ENCODE measurements around a stretch of chr3.

DNA sequence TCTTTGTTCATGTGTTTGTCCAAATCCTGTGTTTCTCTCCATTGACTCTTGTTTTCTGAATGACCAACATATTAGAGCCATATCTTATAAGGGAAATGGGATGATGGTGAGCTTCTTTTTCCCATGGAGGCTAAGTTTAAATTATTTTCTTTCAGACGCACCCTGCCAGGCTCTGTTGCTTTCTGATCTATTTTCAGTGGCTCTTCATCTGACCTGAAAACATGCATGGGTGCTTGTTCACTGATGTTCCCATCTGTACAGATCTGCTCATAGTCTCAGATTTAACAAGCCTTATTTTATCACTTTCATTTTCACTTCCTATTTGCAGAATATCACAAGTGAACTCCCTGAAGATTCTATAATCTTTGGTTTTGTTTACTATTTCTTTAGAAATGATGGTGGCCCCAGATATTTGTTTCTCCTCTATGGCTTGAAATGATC is 31.1 kb upstream of the SUCLG2 start:
- RRBS, 2 experiments, result no CpG with 5 or more reads among the region's 1 CpG

- RRBS, 2 experiments, result no CpG with 5 or more reads among the region's 3 CpGs
Observed at GRCh38 chr3:67947670-67947942, 56.4 kb upstream of the TAFA1 start.

GRCh38 chr3:69008845-69009539 is 4.5 kb downstream of the EOGT start:
- RRBS, 2 experiments, result no CpG with 5 or more reads among the region's 4 CpGs

- RRBS, 2 experiments, result no CpG with 5 or more reads among the region's 3 CpGs
Observed at GRCh38 chr3:69009560-69010094, 3.9 kb downstream of the EOGT start.

- RRBS, 2 experiments, result no CpG with 5 or more reads among the region's 5 CpGs
Observed at GRCh38 chr3:69033403-69033790, 18.7 kb downstream of the TMF1 start.

GRCh38 chr3:69246604-69246899 is 124.2 kb upstream of the LMOD3 start:
- RRBS, 2 experiments, result no CpG with 5 or more reads among the region's 7 CpGs

DNA sequence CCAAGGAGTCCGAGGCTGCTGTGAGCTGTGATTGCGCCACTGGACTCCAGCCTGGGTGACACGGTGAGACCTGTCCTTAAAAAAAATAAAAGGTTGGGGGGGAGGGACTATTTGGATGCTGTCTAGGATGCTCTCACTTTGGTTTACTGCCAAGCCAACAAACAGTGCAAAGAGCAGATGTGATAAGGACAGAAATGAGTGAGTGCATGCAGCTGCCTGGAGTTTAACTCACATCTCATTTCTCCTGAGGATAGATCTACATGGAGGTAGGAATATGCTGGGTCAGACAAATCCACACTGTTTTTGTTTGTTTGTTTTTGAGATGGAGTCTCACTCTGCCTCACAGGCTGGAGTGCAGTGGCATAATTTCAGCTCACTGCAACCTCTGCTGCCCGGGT is 129.9 kb downstream of the FRMD4B start:
- RRBS, 2 experiments, result no CpG with 5 or more reads among the region's 4 CpGs

- RRBS, 2 experiments, result no CpG with 5 or more reads among the region's 3 CpGs
Observed at GRCh38 chr3:69528350-69528808, 142.5 kb upstream of the FRMD4B start.

DNA sequence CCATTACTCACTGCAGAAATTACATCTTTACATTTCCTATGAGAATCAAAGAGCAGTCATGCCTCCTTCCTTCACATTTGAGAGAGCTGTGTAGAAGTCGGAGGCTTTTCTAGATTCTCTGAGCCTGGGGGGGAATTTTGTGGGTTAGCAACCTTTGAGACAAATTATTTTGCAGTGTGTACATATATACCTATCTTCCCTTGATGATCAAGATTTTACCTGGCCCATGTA is 491.4 kb upstream of the MDFIC2 start:
- RRBS, 2 experiments, result no CpG with 5 or more reads among the region's 1 CpG

DNA sequence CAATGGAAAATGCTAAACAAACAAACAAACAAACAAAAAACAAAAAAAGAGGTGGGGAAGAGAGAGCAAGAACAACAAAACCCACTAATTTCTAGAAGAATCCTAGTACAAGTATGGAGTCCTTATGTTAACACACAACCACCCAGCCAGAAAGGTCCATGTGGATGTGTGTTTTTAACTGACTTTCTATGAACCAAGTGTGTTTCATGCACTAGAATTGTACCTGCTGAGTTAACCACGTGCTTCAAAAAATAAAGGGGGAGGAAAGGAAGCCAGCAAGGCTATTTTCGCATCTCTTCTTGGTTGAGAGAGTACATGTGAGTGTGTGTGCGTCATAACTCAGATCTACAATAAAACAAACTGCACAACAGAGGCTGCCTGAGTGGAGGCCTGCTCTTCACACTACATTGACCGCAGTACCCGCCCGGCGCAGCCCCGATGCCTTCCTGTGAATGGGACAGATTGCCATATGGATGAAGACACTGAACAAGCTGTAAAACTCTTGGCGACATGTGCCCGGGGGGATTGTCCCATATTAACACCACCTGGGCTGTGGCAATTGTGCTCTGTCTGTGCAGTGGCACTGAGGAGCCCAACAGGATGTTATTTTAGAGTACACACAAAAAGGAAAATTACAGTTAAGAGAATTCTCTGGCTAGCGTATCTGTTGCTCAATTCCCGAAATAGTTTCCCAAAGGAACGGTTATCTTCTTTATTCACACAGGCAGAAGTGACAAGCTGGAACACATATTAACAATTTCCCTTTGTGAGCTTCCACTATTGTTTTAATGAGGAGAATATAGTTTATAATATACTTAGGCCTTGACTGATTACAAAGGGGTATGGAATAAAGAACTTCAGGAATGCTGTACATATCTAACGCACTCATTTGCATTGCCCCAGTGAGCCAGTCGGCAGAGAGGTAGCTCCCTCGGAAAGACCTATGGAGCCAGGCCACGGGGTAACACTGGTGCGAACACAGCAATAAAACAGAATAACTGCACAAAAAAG is 551.5 kb downstream of the FOXP1 start:
- RRBS, 2 experiments, result 90 to 94% methylated on average over 5 of the region's 18 CpGs

DNA sequence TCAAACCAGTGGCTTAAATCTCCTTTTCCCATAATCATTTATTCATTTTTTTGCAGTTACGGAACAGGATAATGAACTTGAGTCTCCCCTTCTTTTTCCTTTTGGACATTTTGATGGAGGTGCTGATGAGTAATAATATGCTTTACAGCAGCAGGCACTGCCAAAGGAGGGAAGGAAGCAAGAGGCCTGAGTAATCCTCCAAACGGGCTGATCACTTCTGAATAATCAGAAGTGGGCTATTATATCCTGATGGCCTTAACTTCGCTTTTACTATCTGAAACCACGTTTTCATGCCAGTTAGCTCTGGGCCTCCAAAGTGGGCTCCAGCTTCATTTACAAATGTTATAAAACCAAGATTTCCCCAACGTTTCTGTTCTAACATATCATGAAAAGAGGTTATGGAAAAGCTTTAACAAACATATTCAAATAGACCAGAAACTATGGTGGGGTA is 527.1 kb downstream of the FOXP1 start:
- RRBS, 2 experiments, result no CpG with 5 or more reads among the region's 5 CpGs

GRCh38 chr3:71100669-71101362 is 482.7 kb downstream of the FOXP1 start:
- RRBS, 2 experiments, result no CpG with 5 or more reads among the region's 9 CpGs

DNA sequence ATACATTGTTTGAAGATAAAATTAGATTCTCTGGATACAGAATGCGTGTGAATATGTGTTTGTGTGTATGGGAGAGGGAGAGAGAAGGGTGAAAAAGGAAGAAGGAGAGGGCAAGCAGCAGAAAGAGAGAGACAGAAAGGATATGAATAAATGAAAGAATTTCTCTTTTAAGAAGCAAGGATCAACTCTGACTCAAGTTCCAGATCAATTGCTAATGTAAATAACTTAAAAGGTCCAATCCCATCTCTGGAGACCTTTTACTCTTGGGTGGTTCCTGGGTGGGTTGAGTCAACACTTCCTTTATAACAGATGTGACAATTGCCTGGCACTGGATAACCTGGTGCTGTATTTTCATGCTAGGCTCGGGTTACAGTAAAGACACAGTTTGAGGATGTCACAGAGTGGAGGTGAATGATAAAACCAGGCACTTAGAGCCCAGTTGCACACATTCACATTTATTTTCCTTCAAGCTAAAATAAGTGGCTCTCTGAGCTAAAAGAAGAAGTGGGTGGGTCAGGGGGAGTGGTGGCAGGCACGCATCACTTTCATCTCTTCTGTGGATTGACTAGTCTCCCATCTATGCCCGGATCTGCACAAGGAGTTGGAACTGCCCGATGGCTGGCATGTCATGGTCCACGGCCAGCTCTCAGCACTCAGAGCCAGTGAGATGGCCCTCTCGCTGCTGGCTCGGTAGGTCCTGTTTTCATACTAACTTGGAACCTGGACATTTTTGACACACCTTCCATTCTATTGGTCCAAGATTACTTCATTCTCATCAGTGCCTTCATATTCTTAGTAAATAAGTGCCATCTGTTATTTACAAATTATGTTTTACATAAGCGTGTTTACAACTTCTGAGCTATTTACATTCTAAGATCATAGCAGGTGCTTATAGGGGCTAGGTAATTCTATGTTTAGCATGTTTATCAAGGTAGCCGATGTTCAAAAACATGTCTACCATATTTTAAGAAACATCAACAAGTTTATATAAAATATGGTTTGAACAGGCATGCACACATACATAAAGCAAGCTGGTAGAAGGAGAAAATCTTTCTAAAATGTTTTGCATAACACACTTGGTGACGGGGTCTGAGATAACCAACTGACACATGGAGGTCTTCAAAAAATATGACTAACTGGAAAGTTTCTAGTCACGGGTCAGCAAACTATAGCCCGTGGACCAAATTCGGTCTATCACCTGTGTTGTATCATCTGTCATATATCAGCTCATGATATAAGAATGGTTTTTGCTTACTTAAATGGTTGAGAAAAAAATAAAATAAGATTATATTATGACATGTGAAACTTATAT is 465.6 kb downstream of the FOXP1 start:
- RRBS, 2 experiments, result no CpG with 5 or more reads among the region's 14 CpGs

DNA sequence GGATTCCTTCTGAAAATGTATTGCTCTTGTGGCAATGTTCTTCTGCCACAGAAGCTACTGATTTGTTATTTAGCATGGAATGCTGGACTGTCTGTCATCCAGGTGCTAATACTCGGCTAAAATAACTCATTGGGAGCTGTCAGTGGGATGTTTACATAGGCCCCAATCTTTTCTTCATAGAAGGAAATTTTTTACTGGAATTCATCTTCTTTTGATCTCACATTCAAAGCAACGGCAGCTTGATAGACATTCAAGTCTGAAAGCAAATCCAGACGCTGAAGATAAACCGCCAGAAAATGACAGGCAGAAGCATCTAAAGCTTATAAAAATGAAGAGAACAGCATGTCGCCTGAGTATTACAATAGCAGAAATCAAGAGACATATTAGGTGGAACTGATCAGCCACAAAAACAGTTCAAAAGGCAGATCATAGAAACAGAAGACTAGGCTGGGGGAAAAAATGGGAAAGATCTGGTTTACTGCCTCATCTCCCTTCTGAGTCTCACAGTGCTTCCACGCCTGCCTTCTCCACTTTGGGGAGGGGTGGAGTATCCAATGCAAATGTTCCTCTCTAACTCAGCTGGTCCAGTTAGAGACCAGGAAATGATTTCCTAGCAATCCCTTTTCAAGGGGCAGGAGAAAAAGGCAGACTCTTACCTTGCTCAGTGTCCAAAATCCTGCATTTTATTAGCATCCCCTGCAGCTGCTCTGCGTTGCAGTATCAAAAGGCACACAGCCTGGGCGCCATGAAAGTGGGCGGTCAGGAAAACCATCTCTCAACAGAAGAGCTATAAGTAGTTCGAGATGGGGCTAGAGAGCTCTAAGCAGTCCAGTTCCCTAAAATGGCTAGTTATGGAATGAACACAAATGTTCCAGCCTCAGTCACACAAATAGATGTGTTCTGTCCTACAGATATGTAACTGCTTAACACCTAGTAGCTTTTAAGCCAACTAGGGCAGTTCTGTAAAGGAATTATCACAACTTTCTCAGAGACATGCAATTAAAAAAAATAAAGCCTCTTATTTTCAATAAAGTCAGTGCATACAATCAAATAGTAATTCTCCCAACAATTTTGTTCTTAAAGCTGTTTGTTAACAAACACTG is 451.7 kb downstream of the FOXP1 start:
- RRBS, 2 experiments, result no CpG with 5 or more reads among the region's 10 CpGs

- RRBS, 2 experiments, result no CpG with 5 or more reads among the region's 6 CpGs
Observed at GRCh38 chr3:71133110-71133703, 450.3 kb downstream of the FOXP1 start.

- RRBS, 2 experiments, result no CpG with 5 or more reads among the region's 3 CpGs
Observed at GRCh38 chr3:71142554-71142888, 441.0 kb downstream of the FOXP1 start.

DNA sequence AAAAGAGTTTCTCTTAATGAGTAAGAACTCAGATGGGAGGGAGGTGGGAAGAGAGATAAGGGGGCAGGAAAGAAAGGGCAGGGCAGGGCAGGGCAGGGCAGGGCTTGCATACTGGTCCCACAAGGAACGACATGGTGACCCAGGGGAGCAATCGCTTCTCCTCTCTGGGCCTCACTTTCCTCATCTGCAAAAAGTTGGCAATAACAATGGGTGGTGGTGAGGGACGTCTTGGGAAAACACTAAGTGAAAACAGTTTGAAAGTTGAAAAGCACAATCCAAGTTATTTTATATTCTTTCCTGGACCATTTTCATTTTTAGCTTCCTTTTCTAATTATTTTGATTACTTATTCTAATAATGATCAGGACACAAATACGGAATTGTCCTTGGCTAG is 440.6 kb downstream of the FOXP1 start:
- RRBS, 2 experiments, result no CpG with 5 or more reads among the region's 4 CpGs

DNA sequence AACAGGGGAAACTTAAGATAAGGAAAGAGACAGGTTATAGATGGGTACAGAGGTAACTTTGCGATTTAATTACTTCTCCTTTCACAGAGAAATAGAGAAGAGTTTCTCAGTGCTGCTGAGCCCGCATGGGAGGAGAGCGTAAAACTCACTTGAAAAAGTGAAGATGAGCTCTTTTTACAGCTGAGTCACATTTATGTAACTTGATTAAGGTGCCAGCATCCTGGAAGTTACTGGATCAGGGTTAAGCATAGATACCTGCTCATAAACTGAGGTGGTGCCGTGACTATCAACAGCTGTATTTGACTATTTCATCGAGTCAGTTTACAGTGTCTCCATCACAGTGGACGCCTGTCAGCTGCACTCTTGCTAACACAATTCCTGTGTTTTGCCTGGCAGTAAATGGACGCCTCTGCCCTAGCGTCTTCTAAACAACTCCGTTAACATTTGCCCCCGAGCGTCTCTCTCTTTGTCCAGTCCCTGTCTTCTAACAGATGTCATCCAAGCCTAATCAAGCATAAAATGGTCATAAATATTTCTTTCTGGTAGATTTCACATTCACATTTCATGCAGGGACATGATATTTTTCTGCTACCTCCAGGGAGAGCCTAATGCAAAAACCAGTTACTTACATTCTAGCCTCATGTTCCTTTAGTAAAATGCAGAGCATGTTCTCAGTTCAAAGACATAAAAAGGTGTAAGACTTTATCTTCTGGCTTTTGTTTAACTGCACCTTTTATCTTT is 414.5 kb downstream of the FOXP1 start:
- RRBS, 2 experiments, result no CpG with 5 or more reads among the region's 11 CpGs

DNA sequence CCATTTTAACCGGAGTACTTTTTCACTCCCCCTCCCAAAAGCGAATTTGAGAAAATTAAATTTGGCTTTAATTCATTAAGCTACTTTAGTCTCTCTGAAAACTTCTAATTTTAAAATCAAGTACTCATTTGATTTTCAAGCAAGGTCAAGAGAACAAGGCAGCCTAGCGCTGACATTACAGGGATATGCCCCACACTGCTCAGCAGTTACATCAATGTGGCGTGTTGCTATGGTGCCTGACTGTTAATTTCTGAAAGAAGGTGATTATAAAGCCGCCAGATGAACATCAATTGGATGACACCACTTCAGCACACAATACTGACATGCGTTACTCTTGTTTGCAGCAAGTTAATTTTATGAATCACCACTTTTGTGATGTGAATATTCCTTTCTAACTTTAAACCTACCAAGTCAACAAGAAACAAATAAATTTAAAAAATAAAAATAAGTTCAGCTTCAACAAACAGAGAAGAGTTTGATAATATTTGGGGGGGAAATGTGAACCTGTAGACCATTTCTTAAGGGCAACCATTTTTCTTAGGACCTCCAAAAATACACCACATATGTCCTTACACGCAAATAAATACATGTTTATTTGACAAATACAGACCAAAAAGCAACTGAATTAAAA is 284.3 kb downstream of the FOXP1 start:
- RRBS, 2 experiments, result 97 to 99% methylated on average over 1 of the region's 7 CpGs

Measured in bronchial epithelial cell (primary cell).